Fibroblast of villous mesenchyme (primary cell): ENCODE measurements around a stretch of chr12.

- CAGE, long polyA plus RNA: no peak
Measured at GRCh38 chr12:123445266-123446366, 9.1 kb upstream of the RILPL2 start.

- CAGE, long polyA plus RNA: no peak
Measured at GRCh38 chr12:123528689-123529348, 4.7 kb downstream of the RILPL1 start.

GRCh38 chr12:123571139-123571796, 13.1 kb upstream of the TMED2 start:
- CAGE, long polyA plus RNA: no peak

DNA sequence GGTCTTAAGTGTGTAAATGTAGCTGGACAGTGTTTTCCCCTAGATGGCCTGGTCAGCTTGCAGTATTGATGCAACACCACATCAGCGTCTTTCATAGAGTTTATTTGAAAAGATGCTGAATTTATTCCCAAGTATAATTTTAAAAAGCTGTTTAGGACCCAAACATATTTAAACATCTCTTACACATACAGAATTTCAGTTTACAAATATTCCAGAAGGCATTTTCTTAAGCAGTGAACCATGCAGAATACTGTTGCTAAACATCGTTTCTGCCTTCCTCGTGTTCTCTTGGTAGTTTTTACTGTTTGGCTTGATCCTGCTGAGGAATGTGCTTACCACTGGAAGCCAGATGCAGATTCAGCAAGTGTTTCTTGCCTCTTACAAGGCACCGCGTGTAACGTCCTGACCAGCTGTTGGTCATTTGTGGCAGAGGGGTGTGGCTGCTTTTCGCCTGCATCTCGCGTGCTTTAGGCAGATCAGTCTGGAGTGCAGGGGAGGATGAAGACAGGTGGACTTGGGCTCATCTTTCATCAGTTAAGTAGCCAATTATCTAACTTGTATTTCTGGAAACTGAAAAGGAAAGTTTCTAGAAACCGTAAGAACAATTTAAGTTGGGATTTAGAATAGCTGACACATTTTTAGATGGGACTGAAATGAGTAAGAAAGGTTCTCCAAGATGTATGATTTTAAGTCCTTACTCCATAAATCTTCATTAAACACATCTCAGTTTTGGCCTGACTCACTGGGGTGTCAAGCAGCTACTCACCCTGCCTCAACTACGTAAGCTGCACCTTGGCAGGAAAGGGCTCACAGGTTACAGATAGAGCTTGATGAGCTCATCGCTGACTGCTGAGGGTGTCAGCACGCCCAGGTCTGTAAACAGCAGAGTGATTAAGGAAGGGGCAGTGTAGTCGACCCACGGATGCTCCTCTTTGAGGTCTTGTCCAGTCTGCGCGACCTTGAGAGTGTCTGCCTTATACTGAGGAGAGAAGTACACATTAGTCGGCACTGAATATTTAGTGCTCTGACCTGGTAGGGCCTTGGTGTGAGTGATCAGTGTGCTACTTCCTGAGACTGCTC, 12.2 kb downstream of the EIF2B1 start:
- CAGE, long polyA plus RNA: no peak

DNA sequence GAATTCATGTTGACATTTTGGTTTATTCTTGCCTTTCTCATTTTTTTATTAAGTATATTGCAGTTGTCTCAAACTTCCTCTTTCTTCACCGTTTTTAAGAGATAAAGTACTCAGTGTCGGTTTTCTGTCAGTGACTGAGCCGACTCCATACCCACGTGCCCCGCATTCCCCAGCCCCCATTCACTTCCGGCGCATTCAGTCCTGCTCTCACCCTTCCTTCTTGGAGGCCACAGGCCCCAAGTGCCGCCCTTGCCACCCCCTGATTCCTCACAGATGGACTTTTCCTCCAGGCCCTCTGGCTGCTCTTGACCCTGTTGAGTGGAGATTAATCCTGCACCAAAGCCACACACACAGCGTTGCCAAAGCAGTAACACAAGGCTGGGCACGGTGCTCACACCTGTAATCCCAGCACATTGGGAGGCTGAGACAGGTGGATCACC, 19.1 kb upstream of the DNAH10 start:
- CAGE, long polyA plus RNA: no peak

DNA sequence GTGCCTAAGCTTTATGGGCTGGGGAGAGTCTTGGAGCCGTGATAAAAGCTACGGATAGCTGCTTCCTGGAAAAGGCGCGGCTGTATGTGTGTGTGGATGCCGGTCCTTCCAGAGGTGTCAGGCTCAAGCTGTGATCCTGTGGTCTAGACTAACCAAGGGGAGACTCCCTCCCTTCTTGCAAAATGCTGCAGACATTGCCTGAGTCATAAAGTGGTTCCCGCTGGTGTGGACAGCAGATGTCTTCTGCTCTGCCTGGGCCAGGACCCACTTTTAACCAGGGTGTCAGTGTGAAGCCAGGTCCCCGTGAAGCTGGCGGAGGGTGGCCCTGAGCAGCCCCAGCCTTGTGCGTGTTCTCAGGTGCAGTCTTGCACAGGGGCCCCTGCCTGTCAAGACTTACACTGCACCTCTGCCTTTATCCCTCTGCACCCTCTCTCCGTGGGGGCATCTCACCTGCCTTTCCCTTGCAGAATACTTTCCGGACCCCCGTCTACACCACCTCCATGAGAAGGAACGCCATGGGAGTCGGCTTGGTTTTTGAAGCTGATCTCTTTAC, 37.7 kb downstream of the CCDC92 start:
- CAGE, long polyA plus RNA: no peak

- CAGE, long polyA plus RNA: no peak
Measured at GRCh38 chr12:124012344-124012899, 39.4 kb downstream of the ZNF664 start.

- CAGE, long polyA plus RNA: no peak
Measured at GRCh38 chr12:124159641-124160145, 135.2 kb upstream of the RFLNA start.

GRCh38 chr12:124320768-124321214, 25.9 kb downstream of the RFLNA start:
- CAGE, long polyA plus RNA: no peak

GRCh38 chr12:124391204-124391647, 96.3 kb downstream of the RFLNA start:
- CAGE, long polyA plus RNA: no peak

GRCh38 chr12:124422186-124423189, 127.6 kb downstream of the RFLNA start:
- CAGE, long polyA plus RNA: no peak

GRCh38 chr12:124456633-124457830, 110.4 kb downstream of the NCOR2 start:
- CAGE, long polyA plus RNA: no peak

DNA sequence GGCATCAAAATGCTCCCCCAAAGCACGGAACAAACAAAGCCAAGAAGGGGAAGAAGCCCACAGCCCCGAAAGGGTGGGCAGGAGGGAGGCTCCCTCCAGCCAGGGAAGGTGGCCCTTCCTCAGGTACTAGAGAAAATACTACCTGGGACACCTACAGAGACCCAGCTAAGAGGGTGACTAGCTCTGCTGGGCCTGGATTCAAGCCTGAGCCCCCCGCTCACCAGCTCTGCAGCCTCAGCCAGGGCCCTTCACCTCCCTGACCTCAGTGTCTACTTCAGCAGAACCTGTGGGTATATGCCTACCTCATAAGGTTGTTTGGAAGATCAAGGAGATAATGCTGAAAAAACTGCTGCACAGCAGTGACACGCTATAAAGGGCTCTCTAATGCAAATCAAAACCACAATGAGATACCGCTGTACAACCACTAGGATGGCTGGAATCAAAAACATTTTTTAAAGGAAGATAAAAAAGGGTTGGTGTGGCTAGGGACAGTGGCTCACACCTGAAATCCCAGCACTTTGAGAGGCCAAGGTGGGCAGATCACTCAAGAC, 97.9 kb downstream of the NCOR2 start:
- CAGE, long polyA plus RNA: no peak

GRCh38 chr12:124472871-124473308, 94.5 kb downstream of the NCOR2 start:
- CAGE, long polyA plus RNA: no peak

- CAGE, long polyA plus RNA: no peak
Measured at GRCh38 chr12:124483588-124483787, 83.9 kb downstream of the NCOR2 start.

DNA sequence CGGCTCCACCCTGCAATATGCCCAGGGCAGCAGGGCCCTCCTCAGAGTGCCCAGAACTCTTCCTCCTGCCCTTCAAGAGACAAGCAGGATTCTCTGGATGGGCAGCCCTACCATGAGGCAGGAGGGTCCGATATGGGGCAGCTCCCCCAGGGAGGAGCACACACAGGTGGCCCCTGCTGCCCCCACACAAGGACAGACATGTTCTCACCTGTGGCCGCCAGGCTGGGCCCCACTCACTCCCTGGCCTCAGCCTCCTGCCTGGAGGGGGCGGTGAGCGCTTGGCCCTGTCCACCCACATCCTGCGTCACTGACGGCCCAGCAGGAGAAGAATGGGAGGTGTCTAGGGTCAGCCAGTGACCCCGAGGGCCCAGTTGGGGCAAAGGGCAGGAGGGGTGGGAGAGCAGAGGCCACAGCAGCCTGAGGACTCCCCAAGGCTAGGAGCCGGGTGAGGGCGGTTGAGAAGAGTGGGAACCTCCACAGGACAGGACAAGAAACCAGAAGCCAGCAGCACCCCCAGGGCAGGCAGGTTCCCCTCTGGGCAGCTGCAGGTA, 74.5 kb downstream of the NCOR2 start:
- CAGE, long polyA plus RNA: no peak

DNA sequence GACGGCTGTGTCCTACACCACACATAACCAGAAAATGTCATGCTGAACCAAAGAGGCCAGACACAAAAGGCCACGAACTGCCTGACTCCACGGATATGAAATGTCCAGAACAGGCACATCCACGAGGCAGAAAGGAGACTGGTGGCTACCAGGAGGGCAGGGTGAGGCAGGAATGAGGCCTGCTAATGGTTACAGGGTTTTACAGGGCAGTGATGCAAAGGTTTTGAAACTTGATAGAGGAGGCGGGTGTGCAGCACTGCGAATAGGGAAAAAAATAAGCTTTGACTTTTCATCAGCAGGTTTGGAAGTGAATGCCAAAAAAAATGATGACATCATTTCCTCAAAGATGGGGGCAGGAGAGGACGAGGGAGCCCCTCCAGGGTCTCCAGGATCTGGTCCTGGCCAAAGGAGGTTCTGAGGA, 68.6 kb downstream of the NCOR2 start:
- CAGE, long polyA plus RNA: no peak

- CAGE, long polyA plus RNA: no peak
Measured at GRCh38 chr12:124519395-124519714, 48.1 kb downstream of the NCOR2 start.

GRCh38 chr12:124520179-124520902, 47.1 kb downstream of the NCOR2 start:
- CAGE, long polyA plus RNA: no peak

DNA sequence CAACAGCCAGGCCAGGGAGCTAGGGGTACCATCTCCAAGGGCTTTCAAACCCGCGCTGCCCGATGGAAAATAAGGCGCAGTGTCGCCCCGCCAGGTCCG, 715 bp downstream of the NCOR2 start:
- CAGE, long polyA plus RNA: no peak